Karpas-422 (cell line): ENCODE data around the genes BTF3L4, ZFYVE9, COA7 and MAGOH.

- PRO-cap, result no peak
- RAMPAGE, long total RNA, result no peak
These were observed 92.9 kb upstream of the TTC39A start for GRCh38 chr1:51422998-51423857.

GRCh38 chr1:51444695-51445191 is 74.3 kb downstream of the EPS15 start:
- PRO-cap, result no peak
- RAMPAGE, long total RNA, result no peak

DNA sequence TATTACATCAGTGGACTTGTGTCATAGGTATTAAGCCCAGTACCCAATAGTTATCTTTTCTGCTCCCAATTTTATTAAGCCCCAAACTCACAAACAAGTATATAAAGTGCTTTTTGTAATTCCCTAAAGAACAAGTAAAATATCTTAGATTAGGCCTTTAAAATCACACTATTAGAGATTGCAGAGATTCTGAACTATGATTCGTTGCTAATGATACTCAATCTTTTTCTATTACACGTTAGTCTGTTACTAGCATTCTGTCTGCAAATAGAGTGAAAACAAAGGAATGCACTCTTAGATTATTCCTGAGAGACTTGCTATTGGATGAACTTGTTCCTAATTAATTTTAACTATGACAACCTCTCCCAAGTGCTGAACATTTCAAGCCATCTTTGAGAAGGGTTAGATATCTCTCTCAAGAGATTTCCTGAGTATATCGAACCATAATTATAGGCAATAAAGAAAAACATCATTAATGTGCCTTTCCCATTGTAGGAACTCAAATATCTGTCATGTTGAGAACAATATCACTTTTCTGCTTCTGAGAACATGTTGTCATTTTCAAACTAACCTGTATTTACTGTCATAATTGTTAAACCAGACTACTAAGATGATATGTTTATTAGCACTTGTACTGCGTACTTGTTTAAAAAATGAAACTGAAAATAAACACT is 4.5 kb downstream of the EPS15 start:
- PRO-cap, result no peak
- RAMPAGE, long total RNA, result no peak

- PRO-cap, result no peak
- RAMPAGE, long total RNA, result no peak
These were observed 12.5 kb upstream of the EPS15 start for GRCh38 chr1:51531336-51532122.

- PRO-cap, result no peak
- RAMPAGE, long total RNA, result no peak
These were observed 52.4 kb downstream of the OSBPL9 start for GRCh38 chr1:51669061-51669882.

DNA sequence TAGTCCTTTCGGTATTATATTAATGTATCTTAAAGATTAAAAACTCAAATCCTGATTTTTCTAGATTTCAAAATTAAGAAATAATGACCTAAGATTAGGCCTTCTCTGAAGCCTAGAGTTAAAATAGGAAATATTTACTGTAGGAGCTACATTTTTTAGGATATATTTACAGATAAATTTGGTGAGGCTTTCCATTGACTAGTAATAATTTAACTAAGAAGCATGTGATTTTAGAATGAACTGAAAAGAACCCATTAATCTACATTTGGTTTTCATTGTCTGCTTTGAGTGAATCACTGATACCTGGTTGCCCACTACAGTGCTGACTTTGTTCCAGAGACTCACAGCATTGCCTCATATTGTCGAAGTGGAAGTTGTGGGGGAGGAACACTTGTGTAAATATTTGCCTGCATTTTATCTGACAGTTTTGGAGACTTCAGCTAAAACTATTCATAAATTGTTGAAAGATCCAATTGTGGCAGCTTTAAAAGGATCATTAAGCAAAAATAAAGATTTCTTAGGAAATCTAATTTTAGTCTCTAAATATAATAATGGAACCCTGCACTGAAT is 73.2 kb downstream of the OSBPL9 start:
- PRO-cap, result no peak
- RAMPAGE, long total RNA, result no peak

GRCh38 chr1:52054818-52054940 is 312 bp downstream of the TXNDC12 start:
- PRO-cap, result no peak
- RAMPAGE, long total RNA, result no peak

DNA sequence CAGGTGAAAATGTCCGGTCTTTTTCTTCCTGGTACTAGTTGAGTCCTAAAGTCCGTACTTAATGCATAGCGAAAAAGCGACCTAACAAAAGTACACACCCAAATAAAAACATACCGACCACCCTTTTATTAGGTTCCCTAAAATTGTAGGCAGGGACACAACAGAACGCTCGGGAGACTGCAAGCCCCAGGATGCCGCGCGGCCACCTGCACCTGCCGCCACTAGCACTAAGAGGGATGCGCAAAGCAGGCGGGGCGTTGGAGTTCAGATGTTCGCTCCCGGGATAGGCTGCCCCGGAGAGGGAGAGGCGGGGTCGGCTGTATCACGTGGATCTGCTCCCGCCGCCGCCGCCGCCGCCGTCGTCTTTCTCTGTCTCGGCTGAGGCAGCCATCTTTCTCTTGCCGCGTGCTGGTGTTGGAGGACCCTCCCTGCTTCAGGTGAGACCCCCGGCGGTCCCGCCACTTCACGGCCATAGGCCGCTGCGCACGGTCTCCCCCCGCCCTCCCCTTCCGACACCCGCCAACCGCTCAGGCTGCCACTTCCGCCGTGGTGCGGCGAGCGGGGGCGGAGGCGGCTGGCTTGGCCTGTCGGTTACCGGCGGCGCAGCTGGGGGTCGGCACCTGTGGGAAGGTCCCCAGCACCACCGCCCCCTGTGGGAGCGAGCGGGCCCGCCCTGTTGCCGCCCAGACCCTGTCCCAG is at the start of gene BTF3L4:
Gene BTF3L4 (plus strand): TSS at position 353 of the 699 bp plus-strand sequence.
- PRO-cap, result bidirectional peak, plus-strand start at position 390 of the sequence, minus-strand start at position 238 of the sequence
- RAMPAGE, long total RNA, result start-site peak on the plus strand centred at position 382 of the sequence, 30 bp wide, 37 and 358 reads in 2 replicates

GRCh38 chr1:52141442-52142326 is at the start of gene ZFYVE9:
Gene ZFYVE9 (plus strand): TSS chr1:52142089.
- PRO-cap, result no peak
- RAMPAGE, long total RNA, result no peak

- PRO-cap, result no peak
- RAMPAGE, long total RNA, result no peak
These were observed 8.5 kb downstream of the CC2D1B start for GRCh38 chr1:52357401-52358097.

DNA sequence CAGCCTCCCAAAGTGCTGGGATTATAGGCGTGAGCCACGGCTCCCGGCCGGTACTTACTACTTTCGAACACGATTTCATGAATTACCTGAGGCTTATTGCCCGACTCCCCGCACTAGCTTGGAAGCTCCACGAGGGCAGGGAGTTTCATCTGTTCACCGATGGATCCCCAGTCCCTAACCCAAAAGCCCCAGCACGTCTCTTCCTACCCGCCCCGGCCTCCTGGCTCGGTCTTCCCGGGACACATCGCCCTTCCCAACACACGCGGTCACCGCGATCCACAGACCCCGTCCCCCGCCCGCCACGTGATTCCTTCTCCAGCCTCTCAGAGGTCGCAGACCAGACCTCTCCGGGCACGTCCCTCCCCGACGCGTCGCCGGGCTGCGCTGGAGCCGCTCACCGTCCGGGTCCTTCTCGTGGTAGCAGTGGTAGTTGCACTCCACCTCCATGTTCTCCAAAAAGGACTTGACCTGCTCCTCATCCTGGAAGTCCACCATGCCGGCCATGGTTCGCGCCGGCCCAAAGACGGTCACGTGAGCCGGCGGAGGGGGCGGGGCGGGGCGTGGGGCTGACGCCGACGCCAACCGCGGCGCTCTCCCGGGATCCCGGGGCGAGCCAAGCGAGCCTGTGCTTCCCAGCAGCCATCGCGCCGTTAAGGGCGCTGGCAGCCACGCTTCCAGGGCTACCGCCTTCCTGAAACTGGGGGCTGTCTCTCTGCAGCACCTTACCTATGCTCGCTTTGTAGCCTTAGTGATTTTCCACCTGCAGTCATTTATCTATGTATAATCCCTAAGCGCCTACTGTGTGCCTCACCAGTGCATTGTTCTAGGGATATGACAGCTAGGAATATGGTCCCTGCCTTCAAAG is at the start of gene COA7:
Gene COA7 (minus strand): TSS at position 525 of the 865 bp plus-strand sequence.
- PRO-cap, result bidirectional peak, plus-strand start at position 642 of the sequence, minus-strand start at position 519 of the sequence
- RAMPAGE, long total RNA, result start-site peak on the minus strand centred at position 529 of the sequence, 31 bp wide, 68 and 50 reads in 2 replicates

- PRO-cap, result no peak
- RAMPAGE, long total RNA, result no peak
These were observed 1.3 kb downstream of the ZYG11B start for GRCh38 chr1:52727552-52727908.

DNA sequence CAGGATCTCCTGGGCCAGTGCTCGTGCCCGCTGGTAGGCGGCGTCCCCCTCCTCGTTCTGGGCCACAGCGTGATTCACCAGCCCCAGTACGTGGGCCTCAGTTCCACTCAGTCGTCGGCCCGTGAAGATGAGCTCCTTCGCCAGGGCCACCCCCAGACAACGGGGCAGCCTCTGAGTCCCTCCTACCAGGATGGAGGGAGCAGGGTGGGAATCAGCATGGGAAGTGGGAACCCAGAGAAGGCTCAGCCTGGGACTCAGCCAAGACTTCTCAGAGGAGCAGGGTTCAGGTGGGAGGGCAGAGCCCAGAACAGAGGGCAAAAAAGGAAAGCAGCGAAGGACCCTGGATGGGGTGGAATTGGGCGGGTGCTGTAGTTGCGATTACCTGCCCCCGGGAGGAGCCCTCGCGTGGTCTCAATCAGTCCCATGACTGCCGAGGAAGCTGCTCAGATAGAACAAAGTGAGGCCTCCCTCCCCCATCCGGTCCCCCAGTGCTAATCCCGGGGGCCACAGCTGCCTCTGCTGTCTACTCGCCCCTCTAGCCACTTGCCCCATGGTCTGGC is 16.8 kb downstream of the ECHDC2 start:
- PRO-cap, result no peak
- RAMPAGE, long total RNA, result no peak

- PRO-cap, result bidirectional peak, plus-strand start at chr1:53015008, minus-strand start at chr1:53014809
- RAMPAGE, long total RNA, result start-site peak on the plus strand at chr1:53014941-53015018, 223 and 406 reads in 2 replicates
These were observed 47.2 kb upstream of the PODN start for GRCh38 chr1:53014677-53015289.

DNA sequence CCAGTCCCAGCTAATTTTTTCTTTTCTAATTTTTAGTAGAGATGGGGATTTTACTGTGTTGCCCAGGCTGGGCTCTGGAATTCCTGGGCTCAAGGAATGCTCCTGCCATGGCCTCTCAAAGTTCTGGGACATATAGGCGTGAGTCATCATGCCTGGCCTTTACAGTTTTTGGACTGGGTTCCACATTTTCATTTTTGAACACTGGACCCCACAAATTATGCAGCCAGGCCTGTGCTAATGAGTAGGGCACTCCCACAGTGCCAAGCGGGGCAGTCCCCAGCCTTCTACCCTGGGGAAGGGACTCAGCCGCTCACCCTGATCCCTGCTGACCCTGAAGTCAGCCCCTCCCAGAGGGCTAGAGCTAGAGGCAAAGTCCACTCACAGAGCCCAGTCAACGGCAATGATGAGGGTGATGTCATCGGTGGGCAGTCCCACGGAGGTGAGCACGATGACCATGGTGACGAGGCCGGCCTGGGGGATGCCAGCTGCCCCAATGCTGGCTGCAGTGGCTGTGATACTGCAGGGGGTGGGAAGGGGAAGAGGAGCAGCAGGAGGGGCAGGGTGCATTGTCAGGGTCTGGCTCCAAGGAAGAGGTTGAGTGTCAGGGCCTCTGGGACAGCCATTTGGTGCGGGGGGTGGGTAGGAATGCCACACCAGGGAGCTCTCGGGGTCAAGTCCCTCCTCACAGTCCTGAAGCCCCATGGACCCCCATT is 27.6 kb downstream of the PODN start:
- PRO-cap, result no peak
- RAMPAGE, long total RNA, result no peak

DNA sequence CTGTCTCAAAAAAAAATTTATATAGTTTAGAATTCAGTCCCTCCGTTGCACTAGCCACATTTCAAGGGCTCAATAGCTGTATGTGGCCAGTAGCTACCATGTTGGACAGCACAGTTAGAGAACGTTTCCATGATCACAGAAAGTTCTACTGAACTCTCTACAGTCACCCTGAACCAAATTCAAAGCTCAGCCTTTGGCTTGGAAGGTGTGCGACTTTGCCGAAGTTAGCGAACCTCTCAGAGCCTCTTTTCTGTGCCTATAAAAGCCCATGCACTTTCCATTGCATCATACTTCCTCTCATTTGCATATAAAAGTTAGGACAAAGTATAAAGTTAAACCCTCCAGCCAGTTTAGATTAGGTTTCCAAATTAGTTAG is 4.7 kb upstream of the SLC1A7 start:
- PRO-cap, result no peak
- RAMPAGE, long total RNA, result no peak

DNA sequence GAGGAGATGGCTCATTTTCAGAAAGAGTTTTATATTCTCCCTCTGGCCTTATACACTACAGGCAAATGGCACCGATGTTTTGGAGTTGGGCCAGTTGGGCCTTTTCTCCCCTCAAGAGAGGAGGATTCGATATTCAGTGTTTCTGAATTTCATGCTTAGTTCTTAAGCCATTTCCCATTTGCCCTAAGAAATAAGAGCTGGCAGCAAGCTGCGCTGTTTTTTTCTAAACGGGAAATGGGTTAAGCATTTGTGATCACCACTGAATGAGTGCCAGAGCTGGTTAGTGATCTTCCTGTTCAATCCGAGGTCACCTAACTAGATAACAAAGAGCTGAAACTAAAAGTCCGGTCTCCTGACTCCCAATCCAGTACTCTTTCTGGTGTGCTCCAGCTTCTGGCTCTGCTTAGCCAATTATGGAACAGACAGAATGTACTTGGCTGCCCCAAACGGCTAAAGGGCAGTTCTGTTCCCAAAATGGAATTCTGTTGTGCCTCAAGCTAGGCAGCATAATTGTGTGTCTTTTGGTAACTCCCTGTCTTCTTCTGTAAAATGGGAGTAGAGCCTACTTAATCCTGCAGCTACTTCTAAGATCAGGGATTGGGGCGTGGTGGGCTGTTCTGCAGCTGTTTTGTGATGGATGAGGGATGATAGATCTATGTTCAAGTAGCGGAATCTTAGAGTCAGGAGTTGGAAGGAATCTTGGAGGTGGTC is 1.1 kb upstream of the CPT2 start:
- PRO-cap, result no peak
- RAMPAGE, long total RNA, result no peak

GRCh38 chr1:53218644-53219191 is 1.7 kb downstream of the CZIB start:
- PRO-cap, result no peak
- RAMPAGE, long total RNA, result no peak

- PRO-cap, result bidirectional peak, plus-strand start at chr1:53238695, minus-strand start at chr1:53238518
- RAMPAGE, long total RNA, result start-site peak on the minus strand at chr1:53238486-53238535, 105 and 125 reads in 2 replicates; start-site peak on the plus strand at chr1:53238592-53238598, 6 and 6 reads in 2 replicates
These were observed at the start of gene MAGOH for GRCh38 chr1:53238396-53239245. Gene MAGOH (minus strand): TSS chr1:53238518.

GRCh38 chr1:53296599-53296853 is 31.3 kb downstream of the LRP8 start:
- PRO-cap, result no peak
- RAMPAGE, long total RNA, result no peak